ENCODE measurements around the gene ATP13A5.

GRCh38 chr3:188964822-188965506 is 206.8 kb upstream of the TPRG1 start:
- PRO-cap, result no peak

DNA sequence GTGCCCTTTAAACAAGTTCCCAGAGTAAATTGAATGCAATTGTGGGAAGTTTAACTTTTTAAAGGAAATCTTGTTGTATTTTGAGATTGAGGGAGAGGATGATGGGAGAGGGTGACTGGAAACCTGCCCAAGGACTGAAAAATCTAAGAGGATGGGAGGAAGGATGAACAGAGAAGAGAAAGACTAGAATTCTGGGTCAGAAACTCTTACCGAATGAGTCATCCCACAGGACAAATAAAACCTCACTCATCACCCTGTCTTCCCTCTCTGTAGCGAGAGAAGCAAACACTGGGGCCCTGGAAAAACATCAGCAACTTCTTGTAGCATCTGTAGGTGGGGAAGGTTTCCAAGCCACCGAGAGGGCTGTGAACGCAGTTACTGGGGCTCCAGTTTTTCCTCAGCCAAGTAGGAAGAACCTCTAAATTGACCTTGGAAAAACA is 193.1 kb upstream of the TPRG1 start:
- PRO-cap, result no peak

GRCh38 chr3:189119989-189120504 is 51.7 kb upstream of the TPRG1 start:
- PRO-cap, result no peak

DNA sequence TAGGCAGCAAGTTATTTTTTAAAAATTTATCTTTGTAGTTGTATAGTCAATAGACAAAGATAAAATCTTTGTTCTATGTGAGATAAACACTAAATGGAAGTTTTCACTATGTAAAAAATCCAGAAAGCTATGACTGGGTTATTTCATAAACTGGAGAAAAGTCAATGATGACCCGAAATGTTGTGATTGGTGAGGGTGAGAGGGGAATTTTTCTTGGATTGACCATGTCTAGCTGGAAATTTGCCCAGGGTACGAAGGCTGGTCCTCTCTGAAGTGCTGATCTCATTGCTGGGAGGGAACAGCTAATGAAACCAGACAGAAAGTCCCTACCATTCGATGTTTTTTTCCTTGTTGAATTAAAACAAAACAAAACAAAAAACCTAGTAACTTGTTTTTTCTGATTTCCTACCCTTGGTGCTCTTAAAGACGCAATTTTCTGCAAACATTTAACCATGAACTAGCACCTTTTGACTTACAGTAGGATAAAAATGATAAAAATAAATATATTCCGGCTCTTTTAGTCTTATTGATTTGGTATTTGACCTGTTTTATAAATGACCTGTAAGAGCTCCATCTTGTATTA is 14.4 kb downstream of the TPRG1 start:
- PRO-cap, result no peak

DNA sequence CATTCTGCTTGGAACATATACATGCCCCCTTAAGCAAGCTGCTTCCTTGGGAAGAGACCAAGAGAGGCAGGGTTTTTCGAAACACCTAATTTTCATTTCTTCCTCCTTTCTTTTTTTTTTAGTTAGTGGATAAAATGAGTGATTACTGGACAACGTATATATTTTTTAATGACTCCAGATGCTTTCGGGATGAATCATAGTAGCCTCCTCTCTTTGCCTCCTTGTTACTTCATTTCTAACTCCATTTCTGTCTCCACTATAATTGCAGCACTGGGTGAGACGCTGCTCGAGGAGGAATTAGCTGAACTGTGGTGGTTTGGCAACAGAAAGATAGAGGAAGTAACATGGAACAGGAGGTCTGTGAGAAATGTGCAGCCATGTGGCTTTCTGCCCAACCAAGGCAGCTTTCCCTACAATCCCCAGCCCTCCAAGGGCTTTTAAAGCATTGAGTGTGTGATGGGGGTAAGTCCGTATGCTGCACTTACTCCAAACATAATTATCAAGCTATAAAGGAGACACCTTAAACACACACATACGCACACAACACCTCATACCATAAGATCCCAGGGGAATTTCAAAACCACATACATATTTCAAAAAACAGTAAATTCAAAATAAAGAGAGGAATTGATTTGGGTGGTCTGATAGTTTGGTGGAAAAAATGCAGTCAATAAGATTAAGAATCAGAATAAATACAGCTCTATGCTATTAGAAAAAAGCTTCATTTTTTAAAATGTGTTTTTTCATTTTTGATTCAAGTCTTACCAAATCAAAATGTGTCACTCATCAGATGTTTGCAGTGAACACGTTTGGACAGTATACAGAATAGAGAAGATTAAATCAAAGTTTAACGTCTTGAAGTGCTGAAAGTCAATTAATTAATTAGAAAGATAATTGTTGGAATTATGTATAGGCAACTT is 105.3 kb downstream of the TPRG1 start:
- PRO-cap, result no peak

GRCh38 chr3:190119373-190120040 is 1.2 kb downstream of the P3H2 start:
- PRO-cap, result no peak

- PRO-cap, result no peak
Observed at GRCh38 chr3:190121431-190121827, 732 bp upstream of the P3H2 start.

DNA sequence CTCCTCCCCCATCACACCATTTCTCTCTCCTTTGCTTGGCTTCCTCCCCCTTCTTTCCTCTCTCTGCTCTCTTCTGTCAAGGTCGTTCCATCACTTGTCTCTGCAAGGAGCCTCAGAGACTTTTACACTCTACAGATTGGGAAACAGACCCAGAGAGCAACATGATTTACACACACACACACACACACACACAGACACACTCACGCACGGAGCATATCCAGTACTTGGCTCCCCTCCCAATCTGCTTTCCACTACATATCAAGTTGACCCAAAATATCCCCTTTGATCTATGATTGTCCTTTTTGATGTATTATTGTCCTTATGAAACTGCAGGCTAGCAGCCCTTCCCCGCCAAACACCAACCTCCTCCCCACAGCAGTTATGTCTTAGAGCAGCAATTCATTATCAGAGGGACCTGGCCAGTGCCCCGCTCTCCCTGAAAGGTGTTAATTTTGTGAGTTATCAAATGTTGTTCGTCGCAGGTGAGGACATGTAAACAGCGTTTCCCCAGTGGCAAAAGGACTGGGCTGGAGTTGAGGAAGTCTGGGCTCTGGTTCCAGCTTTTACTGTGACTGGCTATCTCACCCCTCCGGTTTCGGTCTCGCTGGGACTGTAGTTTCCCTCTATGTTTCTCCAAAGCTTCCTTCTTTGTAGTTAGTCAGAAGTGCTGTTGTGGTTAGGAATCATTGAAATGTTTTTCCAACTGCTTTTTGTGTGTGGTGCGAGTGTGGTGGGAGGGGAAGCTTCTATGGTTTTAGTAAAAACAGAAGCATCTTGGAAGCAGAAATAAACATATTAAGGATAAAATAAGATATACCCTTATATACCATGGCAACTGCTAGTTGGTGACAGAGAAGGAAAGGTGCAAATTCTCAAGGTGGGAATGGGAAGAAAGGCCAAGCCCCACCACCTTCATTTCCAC is 851 bp upstream of the CLDN1 start:
- PRO-cap, result no peak

- PRO-cap, result no peak
Observed at GRCh38 chr3:190491466-190492087, 22.3 kb upstream of the IL1RAP start.

DNA sequence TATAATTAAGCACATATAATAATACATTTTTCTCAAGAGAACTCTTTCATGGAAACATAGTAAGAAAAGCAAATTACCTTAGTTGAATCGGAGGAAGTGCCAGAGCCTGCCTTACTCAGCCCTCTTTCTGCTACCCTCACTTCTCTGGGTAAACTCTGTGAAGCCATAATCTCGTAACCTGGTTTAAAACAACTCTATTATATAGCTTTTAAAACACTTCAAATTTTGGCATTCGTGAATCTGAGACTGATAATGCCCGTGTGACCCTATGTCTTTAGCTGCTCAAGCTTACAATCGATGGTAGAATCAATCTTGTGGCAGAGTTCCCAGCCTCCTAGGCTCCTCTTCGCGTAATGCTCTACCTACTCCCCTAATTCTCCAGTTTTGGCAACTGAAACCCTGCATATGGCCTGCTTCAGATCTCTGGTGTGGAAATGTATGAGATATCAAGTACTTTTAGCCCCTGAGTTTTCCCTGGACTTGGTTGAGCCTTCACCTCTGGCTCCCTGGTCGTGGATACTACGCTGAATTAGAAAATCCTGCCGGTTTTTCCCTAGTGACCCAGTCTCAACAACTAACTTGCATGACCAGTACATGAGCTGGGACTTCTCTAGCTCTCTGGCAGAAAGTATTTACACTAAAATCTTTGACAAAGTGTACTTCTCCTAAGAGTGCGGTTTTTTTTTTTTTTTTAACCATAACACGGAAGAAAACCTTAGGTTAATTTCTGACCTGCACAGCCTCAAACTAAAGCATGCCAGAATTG is 165.9 kb downstream of the GMNC start:
- PRO-cap, result unidirectional peak, plus-strand start at position 81 of the sequence; unidirectional peak, minus-strand start at position 508 of the sequence; unidirectional peak, minus-strand start at position 531 of the sequence; unidirectional peak, minus-strand start at position 569 of the sequence

DNA sequence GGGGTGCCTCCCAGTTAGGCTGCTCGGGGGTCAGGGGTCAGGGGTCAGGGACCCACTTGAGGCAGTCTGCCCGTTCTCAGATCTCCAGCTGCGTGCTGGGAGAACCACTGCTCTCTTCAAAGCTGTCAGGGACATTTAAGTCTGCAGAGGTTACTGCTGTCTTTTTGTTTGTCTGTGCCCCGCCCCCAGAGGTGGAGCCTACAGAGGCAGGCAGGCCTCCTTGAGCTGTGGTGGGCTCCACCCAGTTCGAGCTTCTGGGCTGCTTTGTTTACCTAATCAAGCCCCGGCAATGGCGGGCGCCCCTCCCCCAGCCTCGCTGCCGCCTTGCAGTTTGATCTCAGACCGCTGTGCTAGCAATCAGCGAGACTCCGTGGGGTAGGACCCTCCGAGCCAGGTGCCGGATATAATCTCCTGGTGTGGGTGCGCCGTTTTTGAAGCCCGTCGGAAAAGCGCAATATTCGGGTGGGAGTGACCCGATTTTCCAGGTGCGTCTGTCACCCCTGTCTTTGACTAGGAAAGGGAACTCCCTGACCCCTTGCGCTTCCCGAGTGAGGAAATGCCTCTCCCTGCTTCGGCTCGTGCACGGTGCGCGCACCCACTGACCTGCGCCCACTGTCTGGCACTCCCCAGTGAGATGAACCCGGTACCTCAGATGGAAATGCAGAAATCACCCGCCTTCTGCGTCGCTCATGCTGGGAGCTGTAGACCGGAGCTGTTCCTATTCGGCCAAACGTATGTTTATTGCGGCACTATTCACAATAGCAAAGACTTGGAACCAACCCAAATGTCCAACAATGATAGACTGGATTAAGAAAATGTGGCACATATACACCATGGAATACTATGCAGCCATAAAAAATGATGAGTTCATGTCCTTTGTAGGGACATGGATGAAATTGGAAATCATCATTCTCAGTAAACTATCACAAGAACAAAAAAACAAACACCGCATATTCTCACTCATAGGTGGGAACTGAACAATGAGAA is 102.6 kb upstream of the GMNC start:
- PRO-cap, result no peak

DNA sequence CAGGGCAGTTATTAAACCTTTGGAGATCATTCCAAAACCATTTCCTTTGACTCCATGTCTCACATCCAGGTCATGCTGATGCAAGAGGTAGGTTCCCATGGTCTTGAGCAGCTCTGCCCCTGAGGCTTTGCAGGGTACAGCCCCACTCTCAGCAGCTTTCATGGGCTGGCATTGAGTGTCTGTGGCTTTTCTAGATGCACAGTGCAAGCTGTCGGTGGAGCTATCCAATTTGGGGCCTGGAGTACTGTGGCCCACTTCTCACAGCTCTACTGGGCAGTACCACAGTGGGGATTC is 16.6 kb downstream of the OSTN start:
- PRO-cap, result no peak

- PRO-cap, result no peak
Observed at GRCh38 chr3:191307352-191307763, 21.8 kb upstream of the CCDC50 start.

DNA sequence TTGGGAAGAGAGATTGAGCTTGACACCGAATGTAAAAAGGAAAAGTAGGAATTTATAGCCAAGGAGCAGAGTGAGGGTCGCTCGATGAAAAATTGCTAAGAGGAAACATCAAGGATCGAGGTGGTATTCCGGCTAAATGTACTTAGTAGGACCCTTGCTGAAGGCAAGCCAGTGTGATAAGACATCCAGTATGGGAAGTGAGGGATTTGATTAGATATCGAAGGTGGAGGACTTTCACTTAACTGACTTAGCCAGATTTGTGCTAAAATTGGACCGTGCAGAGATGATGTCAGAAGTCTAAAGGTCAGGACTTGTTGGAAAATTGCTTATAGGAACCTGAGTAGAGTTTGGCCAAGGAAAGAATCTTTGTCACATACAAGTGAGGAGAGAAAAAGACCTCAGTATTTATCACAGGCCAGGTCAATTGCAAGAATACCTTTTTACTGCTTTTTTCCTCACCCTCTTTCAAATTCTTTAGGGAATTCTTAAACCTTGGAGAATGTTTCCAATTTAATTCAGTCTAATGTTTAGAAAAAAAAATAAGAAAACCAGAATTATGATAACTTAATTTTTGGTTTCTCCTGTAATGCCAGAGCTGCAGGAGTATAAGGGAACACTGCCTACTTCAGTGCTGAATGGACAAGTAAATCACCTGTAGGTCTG is 30.8 kb upstream of the PYDC2 start:
- PRO-cap, result no peak

DNA sequence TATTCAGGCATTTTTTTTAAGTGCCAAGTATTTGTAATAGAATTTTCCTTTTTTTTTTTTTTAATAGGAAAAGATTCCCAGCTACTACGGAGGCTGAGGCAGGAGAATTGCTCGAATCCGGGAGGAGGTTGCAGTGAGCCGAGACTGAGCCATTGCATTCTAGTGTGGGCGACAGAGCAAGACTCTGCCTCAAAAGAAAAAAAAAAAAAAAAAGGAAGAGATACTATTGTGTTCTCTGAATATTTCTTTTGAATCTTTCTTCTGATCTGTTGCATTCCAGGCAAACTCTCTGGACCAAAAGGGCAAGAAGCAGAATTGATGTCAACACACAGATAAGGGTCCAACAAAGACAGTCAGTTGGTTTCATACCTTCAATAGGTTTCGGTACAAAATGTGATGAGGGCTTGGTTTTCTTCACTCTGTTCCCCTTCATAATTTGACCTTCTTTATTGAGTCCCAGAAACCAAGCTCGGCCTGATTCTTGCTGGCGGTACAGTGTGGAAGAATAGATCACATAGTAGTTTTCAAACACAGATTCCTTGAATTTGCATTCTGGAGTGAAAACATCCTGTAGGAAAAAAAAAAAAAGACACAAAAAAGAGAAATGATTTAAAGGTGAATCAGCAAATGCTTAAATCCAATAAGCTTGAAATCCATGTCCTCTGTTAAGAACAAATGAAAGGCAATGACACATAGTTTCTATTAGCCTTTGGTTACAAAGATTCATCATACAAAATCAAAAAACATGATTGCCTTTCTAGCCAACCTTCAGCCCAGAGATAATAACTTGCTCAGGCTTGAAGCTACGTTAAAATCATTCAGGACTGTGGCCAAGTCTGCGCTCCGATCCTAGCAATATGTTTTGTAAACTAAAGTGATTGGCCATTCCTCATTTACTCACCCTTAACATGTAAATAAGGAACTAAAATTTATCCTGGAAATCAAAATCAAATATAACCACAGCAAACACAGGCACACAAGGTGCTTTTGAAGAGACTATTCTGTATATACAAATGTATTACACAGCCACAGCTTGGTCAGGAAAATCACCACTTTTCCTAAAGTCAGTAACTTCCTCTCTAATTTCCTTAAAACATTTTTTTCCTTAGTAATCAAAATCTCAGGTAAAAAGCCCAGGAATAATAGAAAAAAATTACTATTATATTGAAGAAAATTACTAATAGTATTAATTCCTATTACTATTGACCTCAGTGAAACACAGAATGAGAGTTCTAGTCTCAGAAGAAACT is 556.8 kb downstream of the FGF12 start:
- PRO-cap, result no peak

GRCh38 chr3:192706280-192706858 is 21.0 kb downstream of the FGF12 start:
- PRO-cap, result no peak

- PRO-cap, result no peak
Observed at GRCh38 chr3:193378604-193379071, at the start of gene ATP13A5. Gene ATP13A5, minus strand, starts transcription at chr3:193378753.

DNA sequence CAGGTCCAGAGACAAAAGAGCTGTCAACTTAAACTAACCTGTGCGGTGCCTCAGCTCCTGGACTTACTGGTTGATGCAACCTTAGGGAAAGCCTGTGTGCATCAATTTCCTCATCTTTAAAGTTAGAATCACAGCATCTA is 2.1 kb downstream of the ATP13A4 start:
- PRO-cap, result no peak

DNA sequence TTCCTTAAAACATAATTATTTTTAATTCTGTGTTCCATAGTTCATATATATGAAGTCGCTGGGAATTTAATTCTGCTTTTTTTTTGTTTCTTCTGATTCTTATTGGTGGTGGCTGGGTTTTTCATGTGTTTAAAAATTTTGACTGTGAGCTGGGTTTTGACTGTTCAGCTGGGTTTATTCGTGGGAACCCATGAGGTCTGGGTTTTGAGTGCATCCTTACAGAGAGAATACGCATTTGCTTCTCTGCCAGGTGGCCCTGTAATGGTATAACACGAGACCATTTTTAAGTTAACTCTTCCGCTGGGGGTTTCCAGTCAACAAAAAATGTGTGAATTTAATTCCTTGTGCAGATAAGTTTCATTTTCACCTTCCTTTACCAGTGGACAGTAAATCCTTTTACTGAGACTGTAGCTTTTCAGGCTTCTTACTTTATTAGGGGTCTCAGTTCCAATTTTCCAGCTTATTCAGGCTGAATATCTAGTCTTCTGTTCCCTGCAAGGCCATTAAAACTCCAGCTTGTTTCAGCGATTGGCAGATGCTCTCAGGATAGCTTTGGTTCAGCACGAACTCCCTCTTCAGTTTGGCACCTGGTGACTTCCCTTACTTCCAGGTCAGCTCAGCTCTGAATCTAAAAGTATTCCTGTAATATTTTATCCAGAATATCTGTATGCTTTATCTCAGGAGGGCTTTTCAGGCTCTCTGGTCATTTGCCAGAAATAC is 149.7 kb downstream of the OPA1 start:
- PRO-cap, result no peak

- PRO-cap, result bidirectional peak, plus-strand start at chr3:193743930, minus-strand start at chr3:193743932; bidirectional peak, plus-strand start at chr3:193744330, minus-strand start at chr3:193744078
Observed at GRCh38 chr3:193743772-193744977, 151.2 kb downstream of the OPA1 start.

Measured in bronchus (tissue), 1 donor.